Heart right ventricle (tissue), 2 donors: ENCODE data around the genes PSMD13 and PHRF1.

DNA sequence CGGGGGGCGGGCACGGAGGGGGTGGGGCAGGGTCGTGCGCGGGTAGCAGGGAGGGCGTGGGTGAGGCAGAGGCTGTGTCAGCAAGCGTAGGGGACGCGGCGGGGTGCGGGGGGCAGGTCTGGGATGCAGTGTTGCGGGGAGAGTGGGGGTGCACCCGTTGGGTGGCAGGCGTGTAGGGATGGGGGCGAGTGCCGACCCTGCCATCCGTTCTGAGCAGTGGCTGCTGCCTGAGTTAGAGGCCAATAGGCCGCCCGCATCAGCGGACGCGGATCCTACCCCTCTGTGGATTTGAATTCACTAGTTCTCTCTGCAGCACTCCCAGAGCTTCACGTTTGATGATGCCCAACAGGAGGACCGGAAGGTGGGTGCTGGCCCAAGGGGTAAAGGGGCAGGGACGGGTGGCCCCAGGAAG is 1.5 kb downstream of the RIC8A start:
- PRO-cap, 2 experiments, result no peak in any of the 2 experiments

DNA sequence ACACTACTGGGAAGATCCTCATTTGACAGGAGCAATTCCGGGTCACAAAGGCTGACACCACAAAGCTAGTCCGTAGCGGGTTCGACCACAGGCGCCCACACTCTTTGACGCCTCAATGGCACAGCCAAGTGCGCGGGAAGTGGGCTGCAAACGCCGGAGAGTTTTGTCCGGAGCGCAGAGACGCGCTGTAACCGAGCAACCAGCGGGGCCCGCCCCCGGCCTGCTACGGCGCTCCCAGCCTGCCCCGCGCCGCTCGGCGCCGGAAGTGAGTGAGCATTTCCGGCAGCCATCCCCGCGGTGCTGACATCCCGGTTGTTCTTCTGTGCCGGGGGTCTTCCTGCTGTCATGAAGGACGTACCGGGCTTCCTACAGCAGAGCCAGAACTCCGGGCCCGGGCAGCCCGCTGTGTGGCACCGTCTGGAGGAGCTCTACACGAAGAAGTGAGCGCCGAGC is at the start of gene PSMD13:
Gene PSMD13, plus strand, starts transcription at position 272 of the 453 bp plus-strand sequence.
- PRO-cap, 2 experiments, result peak in 2 of 2 experiments; most common plus-strand start position 276 of the sequence (in 1); most common minus-strand start position 222 of the sequence (in 2)

GRCh38 chr11:238732-239171 is 2.0 kb downstream of the PSMD13 start:
- PRO-cap, 2 experiments, result no peak in any of the 2 experiments

DNA sequence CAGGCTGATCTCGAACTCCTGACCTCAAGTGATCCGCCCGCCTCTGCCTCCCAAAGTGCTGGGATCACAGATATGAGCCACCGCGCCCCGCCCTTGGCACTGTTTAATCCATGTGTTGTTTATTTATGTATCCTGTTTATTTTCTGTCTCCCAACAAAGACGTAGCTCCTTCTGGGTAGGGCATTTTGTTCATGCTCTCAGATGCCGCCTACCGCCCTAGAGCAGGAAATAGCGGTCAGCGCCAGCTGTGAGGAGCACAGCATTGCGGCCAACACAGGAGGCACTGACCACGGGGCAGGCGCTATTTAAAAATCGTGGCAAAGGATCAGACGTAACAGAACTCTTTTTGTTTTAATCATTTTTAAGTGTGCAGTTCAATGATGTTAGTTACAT is 9.5 kb upstream of the NLRP6 start:
- PRO-cap, 2 experiments, result no peak in any of the 2 experiments

DNA sequence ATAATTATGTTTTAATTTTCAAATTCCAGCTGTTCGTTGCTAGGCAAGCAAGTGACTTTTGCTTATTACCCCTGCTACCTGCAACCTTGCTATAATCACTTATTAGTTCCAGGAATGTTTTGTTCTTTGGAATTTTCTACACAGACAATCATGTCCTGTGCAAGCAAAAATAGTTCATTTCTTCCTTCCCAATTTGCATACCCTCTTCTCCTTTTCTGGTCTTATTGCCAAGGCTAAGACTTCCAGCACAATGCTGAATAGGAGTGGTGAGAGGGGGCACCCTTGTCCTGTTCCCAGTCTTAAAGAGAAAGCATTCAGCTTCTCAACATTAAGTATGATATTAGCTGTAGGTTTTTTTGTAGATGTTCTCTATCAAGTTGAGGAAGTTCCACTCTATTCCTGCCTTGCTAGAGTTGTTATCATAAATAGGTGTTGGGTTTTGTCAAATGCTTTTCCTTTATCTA is 3.4 kb upstream of the NLRP6 start:
- PRO-cap, 2 experiments, result no peak in any of the 2 experiments

DNA sequence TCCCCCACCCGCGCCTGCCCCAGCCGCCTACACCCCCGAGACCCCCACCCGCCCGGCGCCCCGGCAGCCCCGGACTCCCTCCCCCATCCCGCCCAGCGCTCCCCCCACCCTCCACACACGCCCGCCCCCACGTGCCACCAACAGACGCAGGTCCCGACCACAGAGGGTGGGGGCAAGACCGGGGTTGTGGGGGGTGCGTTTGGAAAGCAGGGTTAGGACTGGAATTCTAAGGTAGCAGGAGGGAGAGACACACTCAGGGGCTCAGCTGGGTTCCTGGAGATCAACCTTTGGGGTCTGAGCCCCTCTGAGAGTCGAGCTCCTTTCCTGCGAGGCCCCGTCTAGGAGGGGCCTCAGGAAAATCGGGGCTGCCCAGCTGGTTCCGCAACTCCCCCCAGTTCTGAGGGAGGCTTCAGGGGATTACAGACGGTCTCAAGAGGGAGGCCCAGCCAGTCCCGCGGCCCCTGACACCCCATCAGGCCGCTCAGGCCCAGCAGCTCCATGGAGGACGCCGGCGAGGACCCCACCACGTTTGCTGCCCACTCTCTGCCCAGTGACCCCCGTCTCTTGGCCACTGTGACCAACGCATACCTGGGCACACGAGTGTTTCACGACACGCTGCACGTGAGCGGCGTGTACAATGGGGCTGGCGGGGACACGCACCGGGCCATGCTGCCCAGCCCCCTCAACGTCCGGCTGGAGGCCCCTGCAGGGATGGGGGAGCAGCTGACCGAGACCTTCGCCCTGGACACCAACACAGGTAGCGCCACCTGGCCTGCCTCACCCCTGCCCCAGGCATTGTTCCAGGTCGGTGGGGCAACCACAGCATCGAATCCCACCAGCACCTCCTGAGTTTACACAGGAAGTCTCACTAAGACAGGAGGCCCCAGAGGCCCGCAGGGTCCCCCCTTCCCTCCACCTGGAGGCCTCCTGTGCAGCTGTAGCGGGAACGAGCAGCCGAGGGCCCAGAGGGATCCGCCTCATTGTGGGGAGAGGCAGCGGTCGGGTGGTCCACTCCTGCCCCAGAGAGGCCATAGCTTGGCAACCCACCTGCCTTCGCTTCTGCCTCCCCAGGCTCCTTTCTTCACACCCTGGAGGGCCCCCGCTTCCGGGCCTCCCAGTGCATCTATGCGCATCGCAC is 762 bp downstream of the PGGHG start:
- PRO-cap, 2 experiments, result no peak in any of the 2 experiments

GRCh38 chr11:313564-313787 is 364 bp upstream of the IFITM1 start:
- PRO-cap, 2 experiments, result no peak in any of the 2 experiments

- PRO-cap, 2 experiments, result no peak in any of the 2 experiments
Observed at GRCh38 chr11:318778-319094, 1.9 kb downstream of the IFITM3 start.

DNA sequence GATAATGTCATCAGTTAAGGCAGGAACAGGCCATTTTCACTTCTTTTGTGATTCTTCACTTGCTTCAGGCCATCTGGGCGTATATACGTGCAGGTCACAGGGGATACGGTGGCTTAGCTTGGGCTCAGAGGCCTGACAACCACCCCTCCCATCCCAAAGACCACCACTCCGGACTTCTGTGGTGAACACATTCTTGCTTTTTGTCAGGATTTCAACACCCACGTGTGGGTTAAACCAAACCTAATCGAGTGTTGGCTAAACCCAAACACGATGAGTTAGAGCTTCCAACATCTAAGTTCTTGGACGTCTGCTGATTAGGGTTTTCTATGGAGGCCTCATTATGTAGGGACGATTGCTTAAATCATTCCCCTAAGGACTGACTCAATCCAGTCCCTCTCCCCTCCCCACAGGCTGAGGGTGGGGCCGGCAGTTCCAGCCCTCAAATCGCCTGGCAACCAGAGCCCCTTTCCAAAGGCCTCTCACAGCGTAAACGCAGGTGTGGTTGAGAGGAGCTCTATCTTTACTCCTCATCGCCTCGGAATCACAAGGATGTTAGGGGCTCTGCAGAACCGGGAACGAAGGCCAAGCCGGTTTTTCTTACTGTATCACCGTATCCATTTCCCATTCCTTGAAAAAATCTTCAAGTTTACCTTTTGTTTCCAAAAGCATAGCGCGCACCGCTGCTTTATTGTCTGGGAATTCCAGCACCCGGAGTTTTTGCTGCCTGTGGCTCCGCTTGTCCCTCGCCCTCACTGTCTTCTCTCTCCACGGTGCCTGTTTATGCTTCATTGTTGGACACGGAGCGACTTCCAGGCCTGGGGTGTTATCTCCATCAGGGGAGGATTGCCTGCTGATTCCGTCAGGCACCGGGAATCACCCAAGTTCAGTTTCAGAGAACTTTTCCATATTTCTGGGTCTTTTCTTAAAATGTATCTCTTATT is 13.6 kb upstream of the IFITM3 start:
- PRO-cap, 2 experiments, result peak in 2 of 2 experiments; most common plus-strand start position 482 of the sequence (in 2); most common minus-strand start position 316 of the sequence (in 1)

DNA sequence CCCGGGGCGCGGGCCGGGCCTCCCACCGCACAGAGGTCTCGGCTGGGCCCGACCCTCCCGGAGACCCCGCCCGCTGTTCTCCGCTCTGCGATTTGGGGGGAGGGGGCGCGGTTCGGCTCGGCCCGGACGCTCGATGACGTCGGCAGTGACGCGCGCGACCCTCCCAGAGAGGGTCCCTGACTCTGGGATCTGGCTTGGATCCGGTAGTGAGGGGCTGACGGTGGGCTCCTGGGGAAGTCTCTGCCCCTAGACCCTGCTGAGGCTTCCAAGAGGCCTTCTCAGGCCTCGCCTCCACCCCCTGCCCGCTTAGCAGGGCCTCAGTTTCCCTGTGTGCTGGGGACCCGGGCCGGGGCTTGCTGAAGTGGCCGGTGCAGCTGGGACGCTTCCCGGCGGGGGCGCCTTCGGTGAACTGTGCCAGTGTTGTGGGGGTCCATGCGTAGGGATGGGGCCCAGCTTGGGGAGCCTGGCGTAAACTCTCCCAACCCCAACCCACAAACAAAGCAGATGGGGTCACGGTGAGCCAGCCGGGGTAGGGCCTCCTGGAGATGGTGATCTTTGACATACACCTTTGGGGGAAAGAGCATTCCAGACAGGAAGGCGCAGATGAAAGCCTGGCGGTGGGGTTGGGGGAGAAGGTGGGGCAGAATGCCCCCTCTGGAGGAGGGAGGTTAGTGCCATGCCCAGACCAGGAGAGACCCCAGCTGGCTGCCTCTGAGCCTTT is 919 bp downstream of the B4GALNT4 start:
- PRO-cap, 2 experiments, result no peak in any of the 2 experiments

DNA sequence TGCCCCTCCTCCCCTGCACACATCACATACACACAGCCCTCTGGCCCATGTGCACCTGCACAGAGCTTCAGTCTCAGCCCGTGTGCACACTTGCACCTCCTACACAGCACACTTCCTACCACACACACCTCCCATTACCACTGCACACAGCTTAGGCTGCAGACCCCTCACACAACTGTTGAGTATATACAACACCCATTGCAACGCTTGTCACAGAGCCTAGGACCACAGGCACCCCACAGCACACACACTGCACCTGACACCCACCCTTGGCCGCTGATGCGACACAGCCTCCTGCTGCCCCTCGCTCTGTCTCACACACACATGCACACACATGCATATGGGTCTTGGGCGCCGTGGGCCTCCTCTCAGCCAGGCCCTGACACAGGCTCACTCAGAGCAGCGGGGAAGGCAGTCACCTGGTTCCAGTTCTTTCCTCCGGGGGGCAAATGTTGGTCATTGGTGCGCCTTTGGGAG is 357 bp downstream of the SIGIRR start:
- PRO-cap, 2 experiments, result no peak in any of the 2 experiments

- PRO-cap, 2 experiments, result peak in 2 of 2 experiments; most common plus-strand start chr11:416872 (in 1); most common minus-strand start chr11:416799 (in 2)
Observed at GRCh38 chr11:416725-417773, 2.2 kb upstream of the SIGIRR start.

GRCh38 chr11:541438-542017 is 4.2 kb downstream of the LRRC56 start:
- PRO-cap, 2 experiments, result no peak in any of the 2 experiments

DNA sequence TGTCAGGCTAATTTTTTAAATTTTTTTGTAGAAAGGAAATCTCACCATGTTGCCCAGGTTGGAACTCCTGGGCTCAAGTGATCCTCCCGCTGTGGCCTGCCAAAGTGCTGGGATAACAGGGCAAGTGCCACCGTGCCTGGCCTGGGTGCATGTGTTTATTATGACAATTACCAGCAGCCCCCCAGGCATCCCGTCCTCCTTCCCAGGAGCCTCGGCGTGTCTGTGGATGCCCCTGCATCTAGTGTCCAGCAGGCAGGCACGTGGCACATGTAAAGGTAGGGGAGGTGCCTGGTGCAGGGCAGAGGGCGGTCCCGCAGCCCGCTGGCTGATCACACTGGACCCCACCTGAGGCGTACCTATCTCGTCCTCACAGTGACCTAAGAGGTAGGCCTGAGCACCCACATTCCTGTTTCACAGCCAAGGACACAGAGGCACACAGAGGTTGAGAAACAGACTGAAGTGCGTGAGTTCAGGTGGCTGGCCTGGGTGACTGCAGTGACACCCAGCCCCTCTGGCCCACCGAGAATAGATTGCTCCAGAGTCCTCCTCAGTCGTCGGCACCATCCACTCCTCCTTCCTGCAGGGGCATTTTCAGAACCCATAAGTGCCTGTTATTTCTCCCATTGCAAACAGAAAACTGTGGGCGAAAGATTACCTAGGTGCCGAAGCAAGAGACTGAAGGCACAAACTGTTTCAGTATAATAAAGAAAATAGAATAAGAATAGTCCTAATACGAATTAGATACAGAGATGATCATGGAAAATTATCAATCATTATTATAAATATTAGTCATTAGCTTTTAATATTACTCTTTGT is 3.0 kb upstream of the PHRF1 start:
- PRO-cap, 2 experiments, result no peak in any of the 2 experiments

DNA sequence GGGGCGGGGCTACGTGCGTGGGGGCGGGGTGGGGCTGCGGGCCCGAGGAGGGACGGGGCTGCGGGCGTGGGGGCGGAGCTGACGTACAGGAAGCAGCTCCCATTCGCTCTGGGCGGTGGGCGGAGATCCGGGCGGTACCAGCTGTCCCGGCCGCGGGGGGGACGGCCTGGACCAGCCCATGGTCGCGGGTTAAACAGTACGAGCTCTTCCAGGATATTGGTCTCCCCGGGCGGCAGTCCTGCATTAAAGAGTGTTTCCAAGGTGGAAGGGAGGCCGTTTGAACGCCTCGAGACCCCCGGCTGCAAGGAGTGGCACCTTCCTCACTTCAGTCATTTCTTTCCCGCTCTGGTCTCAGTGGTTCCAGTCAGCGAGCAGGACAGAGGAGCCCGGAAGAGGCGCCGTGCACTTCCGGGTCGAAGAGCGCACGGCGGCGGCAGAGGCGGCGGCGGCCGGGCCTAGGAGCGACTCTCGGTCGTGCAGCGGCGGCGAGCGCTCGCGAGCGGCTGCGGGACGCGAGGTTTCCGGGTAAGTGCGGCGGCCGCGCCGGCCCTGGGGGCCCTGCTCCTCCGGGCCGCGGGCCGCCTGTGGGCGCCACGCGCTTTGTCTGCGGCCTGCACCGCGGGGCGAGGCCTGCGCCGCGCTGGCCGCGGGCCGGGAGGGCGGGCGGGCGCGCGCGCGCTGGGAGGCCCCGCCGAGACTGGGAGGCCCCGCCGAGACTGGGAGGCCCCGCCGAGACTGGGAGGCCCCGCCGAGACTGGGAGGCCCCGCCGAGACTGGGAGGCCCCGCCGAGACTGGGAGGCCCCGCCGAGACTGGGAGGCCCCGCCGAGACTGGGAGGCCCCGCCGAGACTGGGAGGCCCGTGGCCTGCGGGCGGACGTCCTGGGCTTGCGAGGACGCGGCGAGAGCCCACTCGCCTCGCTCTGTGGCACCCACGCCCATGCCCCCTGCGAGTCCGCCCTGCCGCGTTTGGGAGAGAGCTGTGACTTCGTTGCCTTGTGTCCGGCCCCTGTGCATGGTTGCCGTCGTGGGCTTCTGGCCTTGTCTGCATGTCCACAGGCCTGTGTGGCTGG is at the start of gene PHRF1:
Gene PHRF1, plus strand, starts transcription at position 403 of the 1,071 bp plus-strand sequence.
- PRO-cap, 2 experiments, result peak in 2 of 2 experiments; most common plus-strand start position 405 of the sequence (in 2); most common minus-strand start position 347 of the sequence (in 2)

- PRO-cap, 2 experiments, result no peak in any of the 2 experiments
Observed at GRCh38 chr11:608476-609734, 6.8 kb downstream of the IRF7 start.

GRCh38 chr11:620014-620549 is 4.3 kb upstream of the IRF7 start:
- PRO-cap, 2 experiments, result no peak in any of the 2 experiments

GRCh38 chr11:697742-698484 is 2.3 kb downstream of the TMEM80 start:
- PRO-cap, 2 experiments, result no peak in any of the 2 experiments

DNA sequence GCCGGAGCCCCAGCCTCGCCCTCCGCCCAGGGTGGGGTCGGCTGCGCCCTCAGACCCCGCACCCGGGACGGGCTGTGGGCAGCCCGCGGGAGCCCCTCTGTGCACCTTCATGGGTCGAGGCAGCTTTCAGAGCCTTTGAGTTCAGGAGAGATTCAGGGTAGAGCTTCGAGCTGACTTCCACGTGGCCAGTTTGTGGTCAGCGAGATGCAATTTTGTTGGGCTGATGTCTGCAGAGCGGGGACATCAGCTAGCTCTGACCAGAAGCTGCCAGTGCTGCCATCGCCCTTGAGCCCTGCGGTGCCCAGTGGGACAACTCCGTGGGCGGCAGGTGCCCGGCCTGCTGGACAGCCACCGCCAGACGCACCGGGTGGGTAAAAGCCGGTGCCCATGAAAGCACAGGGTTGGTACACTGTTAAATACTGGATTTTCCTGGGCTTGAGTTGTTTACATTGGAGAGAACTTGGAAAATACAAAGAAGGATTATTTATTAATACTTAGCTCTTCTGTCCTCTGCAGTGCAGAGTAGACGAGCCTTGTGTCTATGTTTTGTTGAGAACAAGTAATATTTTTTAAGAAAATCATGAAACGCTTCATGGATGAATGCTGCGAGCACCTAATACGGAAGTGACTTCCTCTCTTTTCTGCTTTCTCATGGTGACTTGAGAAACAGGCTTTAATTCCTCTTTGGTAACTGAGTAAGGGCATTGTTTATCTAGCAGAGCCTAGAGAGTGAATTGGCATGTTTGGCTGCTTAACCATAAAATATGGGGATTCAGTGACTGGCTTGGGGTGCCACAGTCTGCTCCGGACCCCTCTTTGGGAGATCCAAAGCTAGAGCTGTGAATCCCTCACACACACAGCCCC is 913 bp downstream of the TALDO1 start:
- PRO-cap, 2 experiments, result no peak in any of the 2 experiments

GRCh38 chr11:796774-797034 is 1.4 kb downstream of the SLC25A22 start:
- PRO-cap, 2 experiments, result no peak in any of the 2 experiments